Skin of body (tissue), 2 donors: ENCODE results near the genes ZNF501, KIF15, SLC6A20 and CCR9.

DNA sequence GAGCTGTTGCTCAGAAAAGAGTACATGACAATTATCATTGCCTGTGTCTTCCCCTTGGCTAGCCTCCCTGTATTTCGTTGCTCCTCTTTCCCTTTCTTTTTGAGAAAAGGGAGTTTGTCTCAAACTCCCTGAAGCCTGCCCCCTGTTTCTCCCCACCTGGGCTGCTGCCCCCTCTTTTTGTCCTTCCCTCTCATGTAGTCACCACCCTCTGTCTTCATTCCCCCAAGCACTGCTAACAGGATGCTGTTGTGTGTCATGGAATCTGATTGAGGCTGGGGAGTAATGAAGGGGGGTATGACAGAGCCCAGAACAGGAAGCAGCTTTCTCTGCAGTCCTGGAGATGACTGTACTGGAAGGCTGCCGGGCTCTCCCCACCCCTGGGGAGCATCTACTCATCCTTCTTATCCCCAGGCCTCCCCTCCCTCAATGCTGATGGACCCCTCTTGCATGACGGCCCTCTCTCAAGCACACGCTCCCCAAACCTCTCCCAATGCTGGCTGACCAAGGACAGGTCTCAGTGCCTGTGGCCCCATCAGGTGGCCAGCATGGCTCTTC lies 181.6 kb downstream of the ABHD5 start:
- RAMPAGE, long total RNA, result no peak

- RAMPAGE, long total RNA, result no peak
Measured at GRCh38 chr3:43994773-43995516, 246.7 kb upstream of the TOPAZ1 start.

GRCh38 chr3:44445496-44446664 lies 31.6 kb downstream of the ZNF445 start:
- RAMPAGE, long total RNA, result no peak

GRCh38 chr3:44650665-44651281 lies 2.2 kb downstream of the ZNF35 start:
- RAMPAGE, long total RNA, result no peak

- RAMPAGE, long total RNA, result no peak
Measured at GRCh38 chr3:44729255-44729801, at the start of gene ZNF501. ZNF501 (plus strand) TSS chr3:44729635.

- RAMPAGE, long total RNA, result start-site peak on the minus strand at chr3:44761600-44761623, 1,308 and 122 reads in 2 replicates
Measured at GRCh38 chr3:44761503-44762640, at the start of gene KIF15. KIF15 (plus strand) TSS chr3:44761794.

DNA sequence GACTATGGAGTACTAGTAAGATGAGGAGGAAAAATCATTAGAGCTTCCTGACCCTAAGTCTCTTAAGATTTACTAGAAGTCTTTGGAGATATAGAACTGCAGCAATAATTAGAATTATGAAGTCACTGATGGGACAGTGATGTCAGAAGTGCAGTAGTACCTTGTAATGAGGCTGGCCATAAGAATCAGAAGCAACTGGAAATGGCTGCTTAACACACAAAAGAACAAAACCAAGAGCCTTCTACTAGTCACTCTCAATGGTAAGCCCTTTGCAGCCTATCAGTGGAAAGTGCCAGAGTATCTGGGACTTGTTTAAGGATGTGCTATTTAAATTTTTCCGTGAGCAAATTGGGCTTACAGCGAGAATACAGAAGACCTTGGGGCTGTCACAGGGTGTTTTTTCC lies 37.4 kb downstream of the KIF15 start:
- RAMPAGE, long total RNA, result no peak

GRCh38 chr3:44883911-44884590 lies 9.6 kb downstream of the TGM4 start:
- RAMPAGE, long total RNA, result no peak

DNA sequence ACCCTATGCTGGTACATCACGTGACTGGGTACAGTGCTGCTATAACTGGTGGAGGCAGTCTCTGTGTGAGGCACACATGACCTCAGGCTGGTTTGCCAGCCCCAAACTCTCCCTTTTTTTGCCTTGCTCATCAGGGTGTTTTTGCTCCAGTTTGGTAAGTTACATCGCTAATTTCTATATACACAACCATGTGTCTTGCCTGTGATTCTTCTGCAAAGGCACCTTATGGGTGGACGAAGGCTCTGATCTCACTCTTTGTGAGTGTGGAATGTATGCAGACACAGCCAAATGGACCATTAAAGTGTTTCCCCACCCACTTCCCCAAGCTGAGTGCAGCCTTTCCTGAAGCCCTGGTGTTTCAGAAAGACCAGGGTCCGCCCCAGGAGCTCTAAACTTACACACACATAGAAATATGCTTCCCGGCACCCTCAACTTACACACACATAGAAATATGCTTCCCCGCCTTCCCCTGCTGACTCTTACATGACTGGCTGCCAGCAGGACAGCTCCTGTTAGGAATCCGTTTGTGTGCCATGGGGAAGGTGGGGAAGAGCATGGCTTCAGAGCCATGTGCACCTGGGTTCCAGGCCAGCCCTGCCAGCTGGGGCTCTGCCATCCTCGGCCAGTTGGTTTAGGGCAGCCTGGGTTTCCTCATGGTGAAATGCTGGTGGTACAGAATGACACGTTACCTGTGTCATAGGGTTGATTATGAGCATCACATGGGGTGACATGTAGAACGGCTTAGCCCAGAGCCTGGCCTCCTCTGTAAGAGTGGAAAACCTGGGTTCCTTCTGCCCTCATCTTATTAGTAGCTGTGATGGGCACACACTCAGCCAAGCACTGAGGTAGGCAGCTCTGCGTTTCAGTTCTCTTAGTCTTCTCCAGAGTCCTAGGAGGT lies 3.5 kb downstream of the CLEC3B start:
- RAMPAGE, long total RNA, result no peak

- RAMPAGE, long total RNA, result no peak
Measured at GRCh38 chr3:45165399-45165988, 19.3 kb upstream of the CDCP1 start.

- RAMPAGE, long total RNA, result no peak
Measured at GRCh38 chr3:45516113-45516811, 78.3 kb upstream of the LIMD1 start.

DNA sequence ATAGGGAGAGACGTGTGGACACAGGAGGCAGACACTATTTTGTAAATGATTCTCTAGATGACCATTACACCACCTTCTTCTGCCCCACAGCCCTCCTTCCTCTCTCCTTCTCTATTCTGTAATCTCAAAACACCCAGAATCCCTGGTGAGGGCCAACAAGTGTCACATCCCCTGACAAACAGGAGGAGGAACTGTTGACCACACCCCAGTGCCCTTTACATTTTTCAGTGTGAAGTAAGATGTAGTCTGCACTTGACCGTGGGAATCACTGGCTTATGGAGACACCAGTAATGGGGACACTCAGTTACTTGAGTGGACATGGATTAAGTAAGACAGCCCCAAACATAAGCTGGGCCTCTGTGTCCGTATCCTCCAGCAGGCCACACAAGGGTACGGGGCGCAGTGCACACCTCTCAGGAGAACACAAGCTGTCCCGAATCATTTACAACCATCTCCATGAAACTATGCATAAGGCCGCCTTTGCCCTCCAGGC lies 28.4 kb upstream of the LIMD1 start:
- RAMPAGE, long total RNA, result no peak

DNA sequence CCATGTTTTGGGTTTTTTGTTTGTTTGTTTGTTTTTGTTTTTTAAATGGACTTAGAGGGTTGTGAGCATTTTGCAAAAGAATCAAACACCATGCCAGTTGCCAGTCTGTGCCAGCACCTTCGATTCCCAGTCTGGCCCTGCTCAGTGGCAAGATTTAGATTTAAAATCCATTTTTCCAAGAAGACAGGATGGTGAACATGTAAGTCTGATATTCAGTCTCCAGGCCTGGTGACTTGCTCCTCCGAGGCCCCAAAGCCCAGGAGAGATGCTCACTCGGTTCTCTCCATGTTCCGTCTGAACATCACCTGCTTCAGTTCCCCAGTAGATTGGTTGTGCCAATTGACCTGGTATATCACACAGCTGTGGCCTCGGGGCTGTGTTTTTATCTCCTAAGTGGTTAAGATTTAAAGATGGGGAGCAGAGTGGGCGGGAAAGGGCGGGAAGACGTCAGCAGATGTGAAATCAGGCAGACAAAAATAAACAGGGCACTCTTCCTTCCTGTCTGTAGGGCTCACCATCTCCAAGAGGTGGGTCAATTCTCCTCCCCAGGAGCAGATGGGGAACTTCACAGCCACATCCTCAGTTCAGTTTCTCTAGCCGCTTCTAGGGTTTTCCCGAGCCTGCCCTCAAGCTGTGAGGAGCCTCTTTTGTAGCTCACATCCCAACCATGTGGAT lies 27.0 kb upstream of the LIMD1 start:
- RAMPAGE, long total RNA, result no peak

- RAMPAGE, long total RNA, result no peak
Measured at GRCh38 chr3:45572570-45573264, 21.8 kb upstream of the LIMD1 start.

DNA sequence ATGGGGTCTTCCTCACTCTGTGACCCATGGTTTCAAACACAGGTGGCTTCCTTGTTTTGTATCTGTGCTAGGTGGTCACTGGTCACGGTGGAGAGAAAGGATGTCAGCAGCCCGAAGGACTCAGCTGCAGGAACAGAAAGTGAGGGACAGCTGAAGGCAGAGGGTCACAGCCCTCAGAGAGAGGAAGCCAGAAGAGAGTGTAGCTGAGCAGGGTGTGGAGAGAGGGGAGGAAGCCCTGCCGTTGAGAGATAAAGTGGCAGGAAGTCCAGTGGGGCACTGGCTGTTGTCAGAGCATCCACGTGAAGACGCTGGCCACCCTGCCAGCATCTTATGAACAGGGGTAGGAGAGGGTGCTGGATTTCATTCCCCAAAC lies 36.9 kb downstream of the LIMD1 start:
- RAMPAGE, long total RNA, result no peak

DNA sequence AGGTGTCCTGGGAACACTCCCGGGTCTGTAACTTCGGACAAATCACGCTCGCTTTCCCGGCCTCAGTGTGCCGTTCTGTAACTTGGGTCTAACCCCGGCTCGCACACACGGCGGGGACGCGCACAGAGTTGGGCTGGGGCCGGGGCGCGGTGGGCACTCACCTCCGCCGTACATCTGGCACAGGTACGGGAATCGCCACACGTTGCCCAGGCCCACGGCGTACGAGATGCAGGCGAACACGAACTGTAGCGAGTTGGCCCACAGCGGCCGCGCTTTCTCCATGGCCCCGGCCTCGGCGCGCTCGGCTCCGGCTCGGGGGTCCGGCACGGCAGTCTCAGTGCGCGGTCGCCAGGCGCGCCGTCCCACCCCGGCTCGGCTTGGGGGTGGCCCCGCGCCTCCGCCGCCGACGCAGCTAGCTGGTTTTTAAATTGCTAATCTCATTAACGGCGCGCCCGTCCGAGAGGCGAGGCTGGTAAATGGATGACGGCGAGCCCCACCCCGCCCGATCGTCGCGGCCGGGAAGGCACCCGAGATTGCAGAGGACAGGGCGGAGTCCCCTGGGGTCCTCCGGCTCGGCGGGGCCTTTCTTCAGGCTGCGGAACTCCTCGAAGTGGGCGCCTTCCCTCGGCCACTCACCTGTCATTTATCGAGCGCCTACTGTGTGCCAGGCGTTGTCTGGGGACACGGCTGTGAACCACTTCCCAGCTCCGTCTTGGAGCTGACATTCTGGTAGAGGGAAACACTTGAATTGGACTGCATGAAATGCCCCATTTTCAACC lies at the start of gene SLC6A20:
Gene SLC6A20 (minus strand): TSS at position 399 of the 779 bp plus-strand sequence.
- RAMPAGE, long total RNA, result no peak

DNA sequence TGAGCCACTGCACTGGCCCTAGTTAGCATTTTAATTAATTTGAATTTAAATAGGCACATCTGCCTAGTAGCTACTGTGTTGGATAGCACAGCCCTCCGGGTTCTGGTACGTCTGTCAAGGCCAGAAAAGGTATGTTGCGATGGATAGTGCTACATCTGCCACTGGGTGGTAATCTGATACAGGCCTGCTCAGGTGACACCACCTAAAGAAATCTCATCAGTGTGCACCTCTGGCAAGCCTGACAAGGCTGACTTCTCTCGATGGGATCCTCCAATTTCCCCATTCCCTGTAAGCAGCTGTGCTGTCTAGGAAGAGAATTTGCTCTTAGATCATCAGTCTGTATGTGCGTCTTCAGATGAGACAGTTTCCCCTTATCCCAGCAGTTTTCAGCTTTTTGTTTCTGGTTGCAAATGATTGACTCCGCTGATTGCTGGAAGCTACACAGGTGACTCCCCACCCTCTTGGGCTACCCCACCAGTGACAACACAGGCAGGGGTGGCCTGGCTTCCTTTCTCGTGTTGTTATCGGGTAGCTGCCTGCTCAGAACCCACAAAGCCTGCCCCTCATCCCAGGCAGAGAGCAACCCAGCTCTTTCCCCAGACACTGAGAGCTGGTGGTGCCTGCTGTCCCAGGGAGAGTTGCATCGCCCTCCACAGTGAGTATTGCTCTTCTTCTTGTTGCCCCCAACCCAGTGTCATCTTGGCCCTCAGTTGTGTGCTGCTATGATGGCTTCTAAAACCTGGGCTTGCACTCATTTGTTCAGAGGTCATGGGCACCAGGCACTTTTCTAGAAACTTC lies at the start of gene CCR9:
Gene CCR9 (plus strand): TSS at position 543 of the 798 bp plus-strand sequence.
- RAMPAGE, long total RNA, result no peak

- RAMPAGE, long total RNA, result no peak
Measured at GRCh38 chr3:45943616-45943880, 284 bp downstream of the CXCR6 start.

DNA sequence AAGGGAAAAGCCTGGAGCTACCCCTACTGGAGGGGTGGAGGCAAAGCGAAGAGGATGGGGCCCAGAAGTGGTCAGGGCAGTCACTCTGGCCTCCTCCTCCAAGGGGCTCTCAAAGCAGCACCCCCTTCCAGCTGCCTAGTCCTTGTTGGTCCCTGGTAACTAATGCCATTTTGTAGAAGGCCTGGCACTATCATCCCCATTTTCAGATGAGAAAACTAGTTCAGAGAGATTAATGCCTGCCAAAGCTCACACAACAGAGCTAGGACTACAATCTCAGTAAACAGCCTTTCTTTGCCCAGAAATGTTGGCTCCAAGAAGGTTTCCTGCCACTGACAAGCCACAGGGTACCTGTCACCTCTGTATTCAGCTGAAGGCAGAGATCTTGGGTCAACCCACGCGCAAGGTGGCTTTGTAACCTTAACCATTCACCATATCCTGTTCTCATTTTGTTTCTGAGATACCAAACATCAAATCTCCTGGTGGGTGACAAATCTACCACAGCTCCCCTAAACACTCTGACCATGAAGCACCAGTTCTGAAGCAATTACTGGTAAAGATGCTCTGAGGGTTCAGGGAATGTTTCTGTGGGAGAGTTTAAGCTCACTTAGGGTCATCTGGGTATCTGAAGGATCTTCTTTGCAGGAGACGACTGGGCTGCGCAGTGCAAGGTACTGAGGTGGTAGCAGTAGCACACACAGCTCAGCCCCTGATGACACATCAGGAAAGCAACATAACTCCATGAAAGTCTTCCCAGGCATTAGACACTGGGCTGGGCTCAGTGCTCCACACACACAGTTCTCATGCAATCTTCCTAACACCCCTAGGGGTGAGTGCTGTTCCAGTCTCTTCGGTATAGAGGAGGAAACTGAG lies 7.4 kb downstream of the CXCR6 start:
- RAMPAGE, long total RNA, result no peak

DNA sequence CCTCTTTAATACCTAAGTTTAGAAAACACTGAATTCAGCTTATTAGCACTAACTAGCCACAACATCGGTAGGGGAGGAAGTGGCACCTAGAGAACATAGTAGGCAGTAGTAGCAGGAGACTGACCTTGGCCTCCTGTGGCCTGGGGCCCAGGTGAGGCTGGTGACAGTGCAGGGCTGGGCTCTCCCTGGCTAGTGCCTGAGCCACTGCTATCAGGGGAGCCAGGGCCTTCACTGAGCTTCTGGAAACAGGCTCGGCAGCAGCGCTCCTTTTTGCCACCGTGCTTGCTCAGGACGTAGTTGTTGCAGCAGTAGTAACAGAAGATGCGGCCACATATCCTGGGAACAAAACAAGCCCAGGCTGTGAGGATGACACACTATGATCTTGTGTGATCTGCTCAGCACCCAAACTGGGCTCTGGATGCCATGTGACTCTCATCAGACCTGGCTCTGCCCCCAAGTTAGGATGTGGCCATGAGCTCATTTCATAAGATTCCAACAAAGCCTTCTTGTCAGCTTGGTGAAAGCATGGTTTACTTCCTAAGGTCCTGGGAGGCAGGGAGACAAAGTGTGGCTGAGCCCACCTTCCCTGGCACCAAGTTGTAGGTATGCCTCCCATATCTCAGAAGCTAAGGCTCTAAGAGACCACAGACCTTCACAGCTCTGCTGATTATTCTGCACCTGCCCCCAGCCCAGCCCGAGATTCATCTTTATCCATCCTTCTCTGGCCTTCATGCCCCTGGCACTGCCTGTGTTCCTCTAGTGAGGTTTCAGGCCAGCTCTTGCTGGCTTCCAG lies 15.2 kb downstream of the CXCR6 start:
- RAMPAGE, long total RNA, result no peak